Lower leg skin (tissue), 2 donors: ENCODE data around the gene ARL14.

DNA sequence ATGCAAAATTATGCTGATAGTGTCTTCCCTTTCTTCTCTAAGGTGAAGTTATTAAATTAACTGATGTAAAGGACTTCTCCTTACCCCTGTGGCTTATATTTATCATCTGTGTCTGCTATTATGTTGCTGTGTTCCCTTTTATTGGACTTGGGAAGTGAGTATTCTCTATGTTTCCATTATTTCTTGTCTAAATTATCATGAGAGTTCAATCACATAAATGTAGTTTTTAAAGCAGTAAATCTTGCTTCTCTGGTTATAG is 18.2 kb downstream of the MFSD1 start:
- PRO-cap: no peak
- RAMPAGE, long total RNA, 2 experiments: no peak in any of the 2 experiments

GRCh38 chr3:159794879-159795777 is 430.1 kb upstream of the C3orf80 start:
- PRO-cap: no peak
- RAMPAGE, long total RNA, 2 experiments: no peak in any of the 2 experiments

GRCh38 chr3:159806385-159806778 is 418.8 kb upstream of the C3orf80 start:
- PRO-cap: no peak
- RAMPAGE, long total RNA, 2 experiments: no peak in any of the 2 experiments

DNA sequence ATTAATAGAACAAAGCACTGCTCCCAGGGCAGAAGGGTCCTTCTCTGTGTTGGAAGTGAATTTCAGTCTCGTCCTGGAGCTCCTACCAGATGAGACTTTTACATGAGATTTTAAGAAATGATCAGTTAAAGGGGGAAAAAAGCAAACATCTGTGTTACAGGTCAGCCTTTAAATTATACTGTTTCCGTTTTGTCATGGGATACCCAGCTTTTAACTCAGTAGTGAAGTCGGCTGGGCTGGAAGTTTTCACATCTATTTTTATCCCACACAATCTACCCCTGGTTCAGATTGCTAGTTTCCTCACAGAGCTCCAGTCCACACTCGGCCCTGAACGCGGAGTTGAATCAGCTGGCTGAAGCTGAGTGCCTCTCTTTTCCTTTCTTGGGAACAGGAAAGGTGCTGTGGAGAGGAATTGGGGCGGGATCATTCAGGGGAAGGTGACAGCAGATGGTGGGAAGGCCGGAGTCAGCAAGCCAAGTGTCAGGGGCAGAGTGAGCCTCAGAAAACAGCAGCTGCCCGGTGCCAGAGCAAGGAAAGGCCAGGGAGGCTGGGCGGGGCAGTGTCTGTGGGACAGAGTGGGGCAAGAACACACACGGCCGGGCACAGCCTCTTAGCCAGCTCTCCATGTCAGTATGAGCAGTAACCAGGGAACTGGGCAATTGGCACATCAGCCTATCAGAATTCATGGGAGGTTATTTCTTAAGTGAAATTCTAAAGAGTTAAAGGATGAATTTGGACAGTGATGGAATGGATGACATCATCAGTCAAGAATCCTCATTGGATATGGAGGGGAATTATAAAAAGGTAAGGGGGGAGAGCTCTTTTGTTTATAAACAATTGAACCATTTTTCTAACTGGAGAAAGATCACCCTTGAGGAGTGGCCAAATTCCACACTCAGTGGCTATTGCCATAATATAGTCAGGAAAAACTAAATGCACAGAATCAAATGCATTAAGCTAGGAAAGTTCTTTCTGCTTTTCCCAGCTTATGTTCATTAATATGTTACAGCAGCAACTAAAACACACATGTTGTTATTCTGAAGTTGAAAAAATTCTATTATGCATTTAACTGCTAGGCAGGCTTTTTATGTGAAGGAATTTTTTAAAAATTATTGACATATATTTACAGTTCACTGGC is 372.2 kb upstream of the C3orf80 start:
- PRO-cap: no peak
- RAMPAGE, long total RNA, 2 experiments: no peak in any of the 2 experiments

GRCh38 chr3:159872391-159872885 is 352.8 kb upstream of the C3orf80 start:
- PRO-cap: no peak
- RAMPAGE, long total RNA, 2 experiments: no peak in any of the 2 experiments

GRCh38 chr3:160129285-160130085 is 95.7 kb upstream of the C3orf80 start:
- PRO-cap: no peak
- RAMPAGE, long total RNA, 2 experiments: no peak in any of the 2 experiments

DNA sequence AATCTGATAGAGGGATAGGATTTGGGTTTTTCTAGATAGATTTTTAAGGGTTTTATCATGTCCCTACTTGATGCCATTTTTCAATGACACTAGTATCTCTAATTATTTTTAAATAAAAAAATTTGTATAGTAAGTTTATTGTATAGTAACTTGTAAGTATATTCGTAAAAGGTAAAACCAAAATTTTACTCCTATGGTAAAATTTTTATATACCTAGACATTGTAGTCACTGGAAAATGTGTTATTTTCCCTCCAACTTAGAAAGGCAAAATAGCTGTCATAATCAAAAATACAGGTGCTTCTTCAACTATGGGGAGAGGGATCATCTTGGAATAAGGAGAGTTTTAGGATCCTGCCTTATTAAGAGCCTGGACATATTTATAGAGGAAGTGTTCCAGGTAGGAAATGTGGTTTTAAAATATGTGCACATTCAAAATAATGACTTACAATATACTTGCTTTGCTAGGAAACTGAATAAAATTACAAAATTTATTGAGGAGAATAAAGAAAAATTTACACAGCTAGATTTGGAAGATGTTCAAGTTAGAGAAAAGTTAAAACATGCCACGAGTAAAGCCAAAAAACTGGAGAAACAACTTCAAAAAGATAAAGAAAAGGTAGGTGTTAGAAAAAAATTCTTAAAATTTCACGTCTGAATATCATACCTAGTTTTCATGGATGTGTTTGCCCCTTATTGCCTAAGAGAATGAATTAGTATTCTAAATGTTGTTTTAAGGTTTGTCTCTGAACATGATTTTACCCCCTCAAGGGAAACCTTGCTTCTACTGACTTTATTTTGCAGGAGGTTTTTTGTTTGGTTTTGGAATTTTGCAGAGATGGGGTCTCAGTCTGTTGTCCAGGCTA is 14.7 kb downstream of the SMC4 start:
- PRO-cap: no peak
- RAMPAGE, long total RNA, 2 experiments: no peak in any of the 2 experiments

- PRO-cap: no peak
- RAMPAGE, long total RNA, 2 experiments: no peak in any of the 2 experiments
Measured at GRCh38 chr3:160425711-160426315, 23.8 kb downstream of the TRIM59 start.

GRCh38 chr3:160500657-160501084 is 51.1 kb upstream of the TRIM59 start:
- PRO-cap: no peak
- RAMPAGE, long total RNA, 2 experiments: no peak in any of the 2 experiments

DNA sequence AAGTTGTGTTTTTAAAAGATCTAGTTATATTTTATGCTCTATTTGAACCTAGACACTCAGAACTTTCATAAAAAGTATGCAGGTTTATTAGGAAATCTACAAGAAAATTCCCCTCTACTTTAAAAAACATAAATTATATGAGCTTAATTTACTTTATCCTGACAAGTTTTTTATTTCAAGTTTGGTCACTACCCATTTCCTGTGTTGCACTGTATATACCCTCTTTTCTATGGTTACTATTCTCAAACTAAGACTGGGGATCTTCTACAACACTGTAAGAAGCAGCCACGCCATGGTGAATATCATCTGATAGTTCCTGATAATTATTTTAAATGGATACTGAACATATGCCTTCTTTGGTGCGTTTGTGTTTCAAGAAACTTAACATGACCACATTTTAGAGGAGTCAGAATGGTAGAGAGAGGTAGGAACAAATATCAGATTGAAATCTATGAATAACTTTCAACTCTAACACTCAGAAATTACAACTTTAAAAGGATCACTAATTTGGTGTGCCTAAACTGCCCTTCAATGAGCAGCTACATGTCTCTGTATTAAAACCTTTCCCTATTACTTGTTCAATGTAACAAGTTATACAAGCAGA is 4.1 kb downstream of the KPNA4 start:
- PRO-cap: no peak
- RAMPAGE, long total RNA, 2 experiments: no peak in any of the 2 experiments

DNA sequence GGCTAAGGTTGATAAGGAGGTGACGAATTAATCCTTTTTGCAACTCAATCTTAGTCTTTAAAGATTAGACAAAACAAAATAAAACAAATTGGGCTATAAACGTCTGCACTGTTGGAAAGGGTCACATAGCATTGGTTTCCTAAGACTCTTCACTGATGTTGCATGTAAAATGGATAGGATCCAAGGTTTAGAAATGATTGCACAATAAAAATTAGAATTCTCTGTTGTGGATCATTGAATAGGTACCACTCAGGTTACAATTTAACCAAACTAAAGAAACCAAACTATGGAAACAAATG is 34.6 kb upstream of the KPNA4 start:
- PRO-cap: no peak
- RAMPAGE, long total RNA, 2 experiments: no peak in any of the 2 experiments

GRCh38 chr3:160671271-160671586 is 5.7 kb upstream of the ARL14 start:
- PRO-cap: no peak
- RAMPAGE, long total RNA, 2 experiments: no peak in any of the 2 experiments

- PRO-cap: no peak
- RAMPAGE, long total RNA, 2 experiments: no peak in any of the 2 experiments
Measured at GRCh38 chr3:160676801-160677409, at the start of gene ARL14. Gene ARL14, plus strand, starts transcription at chr3:160677160.

DNA sequence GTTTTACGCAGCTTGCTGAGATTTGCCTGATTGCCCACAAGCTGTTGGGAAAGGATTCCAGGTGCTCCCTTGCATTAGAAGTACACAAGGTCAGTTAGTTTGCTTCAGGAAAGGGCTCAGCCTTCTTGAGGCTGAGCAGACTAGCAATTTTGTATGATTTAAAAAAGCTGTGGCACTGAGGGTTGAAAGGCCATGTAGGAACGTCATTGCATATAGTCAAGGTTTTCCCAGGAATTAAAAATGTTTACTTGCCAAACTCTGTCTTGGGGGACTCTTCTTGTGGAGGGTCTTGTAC is 156.6 kb downstream of the B3GALNT1 start:
- PRO-cap: no peak
- RAMPAGE, long total RNA, 2 experiments: no peak in any of the 2 experiments

DNA sequence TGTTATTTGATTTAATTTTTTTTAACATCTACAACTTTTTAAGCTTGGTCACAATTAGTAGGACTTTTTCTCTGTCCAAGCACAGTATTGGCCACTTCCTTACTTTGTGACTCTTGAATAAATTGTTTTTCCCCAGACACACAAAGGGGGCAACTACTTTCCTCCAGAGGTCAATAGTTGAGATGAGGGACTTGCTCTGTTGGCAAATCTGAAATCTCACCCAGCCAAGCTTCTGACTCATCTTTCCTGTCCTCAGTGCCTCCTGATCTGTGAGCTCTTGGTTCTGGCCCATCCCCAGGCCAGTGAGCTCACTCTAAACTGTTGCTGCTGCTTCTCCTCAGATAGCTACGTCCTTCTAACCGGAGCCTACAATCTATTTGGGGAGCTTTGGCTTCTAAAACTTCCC is 50.1 kb upstream of the NMD3 start:
- PRO-cap: no peak
- RAMPAGE, long total RNA, 2 experiments: no peak in any of the 2 experiments

DNA sequence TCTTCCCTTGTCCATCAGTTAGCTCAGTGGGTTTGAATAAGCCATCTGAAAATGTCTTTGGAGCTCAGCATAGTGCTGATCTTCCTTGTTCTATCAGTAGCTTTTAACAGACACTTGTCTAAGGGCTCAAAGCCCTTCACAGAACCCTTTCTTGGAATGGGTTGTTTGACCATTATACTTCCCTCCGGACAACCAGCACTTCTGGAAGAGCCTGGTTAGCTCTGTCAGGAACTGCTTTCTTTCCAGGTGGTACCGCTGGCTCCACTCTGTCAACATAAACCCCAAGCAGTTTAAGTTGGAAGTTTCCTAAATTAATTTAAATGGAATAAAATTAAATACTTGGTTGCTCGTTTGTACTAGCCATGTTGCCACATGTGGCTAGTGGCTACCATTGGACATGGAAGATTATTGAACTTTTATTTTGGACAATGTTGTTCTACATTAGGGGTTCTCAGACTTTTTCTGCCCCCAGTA is 1.8 kb downstream of the NMD3 start:
- PRO-cap: no peak
- RAMPAGE, long total RNA, 2 experiments: no peak in any of the 2 experiments

DNA sequence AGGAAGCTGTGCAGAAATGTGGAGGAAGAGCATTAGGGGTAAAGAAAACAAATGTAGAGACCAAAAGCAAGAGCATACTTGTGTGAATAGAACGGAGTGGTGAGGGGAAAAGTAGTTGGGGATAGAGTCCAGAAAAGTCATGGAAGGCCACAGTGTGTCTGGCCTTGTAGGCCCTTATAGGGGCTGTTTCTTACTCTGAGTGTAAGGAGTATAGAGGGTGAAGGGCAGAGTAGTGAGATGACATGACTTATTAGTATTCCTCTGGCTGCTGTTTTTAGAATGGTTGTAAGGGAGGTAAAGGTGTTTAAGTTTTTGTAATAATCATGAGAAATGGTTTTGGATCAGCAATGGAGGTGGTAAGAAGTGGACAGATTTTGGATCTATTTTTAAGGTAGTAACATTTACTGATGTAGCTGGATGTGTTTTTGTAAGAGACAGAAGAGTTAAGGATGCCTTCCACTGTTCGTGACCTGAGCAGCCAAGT is 7.9 kb downstream of the NMD3 start:
- PRO-cap: no peak
- RAMPAGE, long total RNA, 2 experiments: no peak in any of the 2 experiments

GRCh38 chr3:161230608-161231447 is 9.7 kb downstream of the NMD3 start:
- PRO-cap: no peak
- RAMPAGE, long total RNA, 2 experiments: no peak in any of the 2 experiments

- PRO-cap: unidirectional peak, minus-strand start at chr3:161372844; unidirectional peak, minus-strand start at chr3:161373010
- RAMPAGE, long total RNA, 2 experiments: no peak in any of the 2 experiments
Measured at GRCh38 chr3:161372315-161373149, 1.2 kb upstream of the SPTSSB start.

DNA sequence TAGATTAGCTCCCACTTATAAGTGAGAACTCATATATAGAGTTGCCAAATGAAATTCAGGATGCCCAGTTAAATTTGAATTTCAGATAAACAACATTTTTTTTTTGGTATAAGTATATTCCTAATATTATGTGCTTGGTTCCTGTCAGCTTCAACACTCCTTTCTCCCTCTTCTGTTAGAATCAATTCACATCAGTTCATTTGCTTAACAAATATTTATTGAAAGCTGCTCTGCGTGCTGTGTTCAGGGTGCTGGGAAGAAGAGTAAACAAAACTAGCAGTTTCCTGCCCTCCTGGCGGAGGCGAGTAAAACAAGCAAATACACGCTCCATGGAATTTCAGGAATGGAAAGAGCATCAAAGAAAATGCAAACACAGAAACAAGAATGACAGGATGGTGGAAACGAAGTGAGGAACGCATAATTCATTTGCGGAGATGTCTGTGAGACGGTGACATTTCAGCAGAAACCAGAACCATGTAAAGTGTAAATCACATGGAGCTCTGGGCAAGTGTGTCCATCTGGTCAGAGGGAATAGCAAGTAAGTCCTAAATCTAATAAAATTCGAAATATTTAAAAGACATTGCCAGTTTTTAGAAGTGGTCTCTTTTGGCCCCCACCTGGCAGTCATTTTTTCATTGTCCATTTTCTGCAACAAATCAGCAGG is 49.4 kb upstream of the SPTSSB start:
- PRO-cap: bidirectional peak, plus-strand start at position 390 of the sequence, minus-strand start at position 265 of the sequence
- RAMPAGE, long total RNA, 2 experiments: no peak in any of the 2 experiments